ENCODE results near the genes ACBD4, FMNL1, MAP3K14 and ARHGAP27.

DNA sequence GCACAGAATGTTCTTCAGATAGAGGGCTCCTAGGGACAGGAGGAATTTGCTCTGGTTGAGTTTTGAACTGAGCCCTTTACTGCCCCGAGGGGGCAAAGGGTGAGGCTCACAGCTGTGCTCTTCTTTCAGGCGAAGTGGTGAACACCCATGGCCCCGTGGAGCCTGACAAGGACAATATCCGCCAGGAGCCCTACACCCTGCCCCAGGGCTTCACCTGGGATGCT lies 32.4 kb downstream of the NMT1 start:
- PRO-cap, result no peak

DNA sequence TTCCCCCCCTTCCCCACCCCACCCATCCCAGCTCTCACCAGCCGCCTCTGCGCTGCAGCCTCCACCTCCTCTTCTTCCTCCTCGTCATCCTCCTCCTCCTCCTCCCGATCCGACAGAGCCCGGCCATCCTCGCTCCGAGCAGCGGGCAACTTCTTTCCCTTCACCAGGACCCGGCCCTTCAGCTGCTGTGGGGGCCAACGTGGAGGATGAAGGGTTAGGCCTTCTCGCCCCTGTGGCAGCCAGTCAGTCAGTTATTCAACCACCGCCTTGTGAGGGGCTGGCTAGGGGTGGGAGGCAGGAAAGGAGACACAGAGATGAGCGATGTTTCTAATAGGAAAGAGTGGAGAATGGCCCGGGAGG lies 17.0 kb downstream of the PLCD3 start:
- PRO-cap, result no peak

GRCh38 chr17:45116525-45116957 lies 15.8 kb downstream of the PLCD3 start:
- PRO-cap, result no peak

GRCh38 chr17:45122635-45123102 lies 9.6 kb downstream of the PLCD3 start:
- PRO-cap, result no peak

DNA sequence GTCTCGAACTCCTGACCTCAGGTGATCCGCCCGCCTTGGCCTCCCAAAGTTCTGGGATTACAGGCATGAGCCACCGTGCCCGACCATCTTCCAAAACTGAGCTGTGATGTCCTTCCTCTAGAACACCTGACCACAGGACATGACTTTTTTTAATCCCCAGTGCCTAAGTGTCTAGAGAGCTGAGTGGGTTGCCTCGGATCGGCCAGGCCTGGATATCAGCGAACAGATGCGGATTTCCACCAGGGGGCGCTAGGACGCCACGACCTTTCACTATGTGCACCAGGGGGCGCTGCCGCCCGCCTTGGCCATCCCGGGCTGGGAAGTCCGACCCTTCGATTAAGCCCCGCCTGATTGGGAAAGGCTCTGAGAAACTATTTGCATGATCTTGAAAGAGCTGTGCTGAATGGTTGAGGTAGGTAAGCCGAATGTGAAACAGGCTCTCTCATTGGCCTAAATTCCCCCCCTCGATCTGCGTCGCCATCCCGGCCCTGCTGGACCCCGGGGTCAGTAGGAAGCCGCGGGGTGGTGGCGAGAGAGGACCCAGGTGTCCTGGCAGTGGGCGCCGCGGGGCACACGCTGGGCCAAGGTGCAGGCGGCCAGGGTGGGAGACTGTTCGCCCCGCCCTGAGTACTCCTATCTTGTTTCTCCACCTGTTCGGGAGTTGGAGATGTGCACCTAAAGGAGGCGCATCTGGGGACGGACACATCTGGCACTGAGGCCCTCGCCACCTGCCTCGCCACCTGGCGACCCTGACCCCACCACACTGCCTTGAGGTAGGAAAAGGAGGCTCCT lies at the start of gene ACBD4:
TSS of gene ACBD4 (plus strand) at position 507 of the 792 bp plus-strand sequence.
- PRO-cap, result unidirectional peak, plus-strand start at position 510 of the sequence; unidirectional peak, plus-strand start at position 678 of the sequence

- PRO-cap, result bidirectional peak, plus-strand start at chr17:45149810, minus-strand start at chr17:45149772; bidirectional peak, plus-strand start at chr17:45150203, minus-strand start at chr17:45150226
Measured at GRCh38 chr17:45149677-45150679, 1.7 kb downstream of the HEXIM1 start.

DNA sequence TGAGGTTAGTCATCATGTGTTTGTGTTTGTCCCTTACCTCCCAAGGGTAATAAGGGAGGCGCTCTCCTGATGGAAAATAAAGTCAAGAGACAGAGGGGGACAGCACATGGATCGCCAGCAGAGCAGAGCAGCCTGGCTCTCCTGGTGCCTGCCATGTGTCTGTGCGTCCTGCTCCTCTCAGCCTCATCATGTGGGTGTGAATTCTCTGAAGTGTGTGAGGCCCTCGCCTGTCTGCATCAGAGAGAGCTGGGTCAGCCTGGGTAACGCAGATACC lies 8.8 kb downstream of the HEXIM2 start:
- PRO-cap, result no peak

DNA sequence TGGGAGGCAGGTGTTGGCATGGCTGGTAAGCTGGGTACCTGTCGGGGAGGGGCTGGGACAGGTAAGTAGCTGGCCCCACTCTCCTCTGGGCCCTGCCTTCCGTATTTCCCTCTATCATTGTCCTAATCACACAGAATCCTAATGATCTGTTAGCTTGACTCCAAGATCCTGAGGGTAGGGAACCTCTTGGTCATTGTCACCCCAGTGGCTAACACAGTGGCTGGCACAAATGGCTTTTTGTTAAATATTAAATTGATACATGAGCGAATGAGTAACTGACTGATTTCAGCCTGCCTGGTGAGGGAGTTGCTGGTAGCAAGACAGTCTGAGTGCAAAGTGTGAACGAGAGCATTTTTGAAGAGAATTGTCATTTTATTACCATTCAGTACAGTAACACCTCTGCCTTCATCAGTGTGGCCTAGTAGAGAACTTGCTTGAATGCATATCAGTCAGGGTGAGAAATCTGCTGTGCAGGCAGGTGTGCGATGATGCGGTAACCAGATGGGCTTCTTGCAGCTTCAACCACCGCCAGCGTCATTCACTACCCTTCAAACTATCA lies 28.8 kb downstream of the HEXIM2 start:
- PRO-cap, result no peak

- PRO-cap, result bidirectional peak, plus-strand start at chr17:45221906, minus-strand start at chr17:45221770
Measured at GRCh38 chr17:45221096-45222006, at the start of gene FMNL1. TSS of gene FMNL1 (plus strand) at chr17:45221885.

DNA sequence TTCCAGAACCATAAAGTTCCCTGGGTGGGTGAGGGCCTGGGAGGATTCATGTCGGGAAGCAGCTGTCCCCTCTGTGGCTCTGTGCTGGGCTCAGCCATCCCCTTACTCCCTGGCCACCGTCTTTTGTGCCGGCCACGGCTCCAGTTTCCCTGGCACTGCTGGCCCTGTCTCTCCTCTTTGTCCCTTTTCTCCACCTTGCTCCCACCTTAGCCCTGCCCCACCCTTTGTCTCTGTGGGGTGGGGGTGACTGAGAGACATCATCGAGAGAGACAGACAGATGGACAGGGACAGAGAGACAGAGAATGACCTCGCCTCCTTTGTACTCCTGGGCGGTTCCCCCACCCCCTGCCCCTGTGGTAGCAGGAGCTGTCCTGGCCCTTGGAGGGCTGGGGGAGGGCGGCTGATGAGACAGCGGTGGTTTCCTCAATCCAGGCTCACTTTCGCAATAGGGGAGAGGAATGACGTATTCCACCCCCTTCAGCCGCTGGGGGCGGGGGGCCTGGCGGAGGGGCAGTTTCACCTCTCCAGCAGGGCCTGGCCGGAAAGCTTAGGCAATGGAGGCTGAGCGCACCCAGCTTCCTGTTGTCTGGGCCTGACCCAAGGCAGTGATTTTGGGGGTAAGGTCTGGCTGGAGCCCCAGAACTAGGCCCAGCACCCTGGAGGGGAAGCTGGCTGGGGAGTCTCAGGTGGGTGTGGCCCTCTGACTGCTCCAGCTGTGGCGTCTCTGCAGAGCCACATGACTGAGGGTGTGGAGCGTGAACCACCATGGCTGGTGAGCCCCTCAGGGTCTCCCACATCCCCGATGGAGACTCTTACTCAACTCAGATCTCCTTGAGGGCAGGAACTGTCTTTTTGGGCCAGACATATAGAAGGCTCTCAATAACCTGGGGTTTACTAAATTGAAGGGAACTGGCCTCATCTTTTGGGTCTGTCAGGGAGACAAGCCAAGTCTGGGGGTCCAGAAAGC lies 7.3 kb downstream of the FMNL1 start:
- PRO-cap, result bidirectional peak, plus-strand start at position 737 of the sequence, minus-strand start at position 588 of the sequence

GRCh38 chr17:45314720-45315455 lies 1.9 kb downstream of the MAP3K14 start:
- PRO-cap, result bidirectional peak, plus-strand start at chr17:45315125, minus-strand start at chr17:45314977

- PRO-cap, result bidirectional peak, plus-strand start at chr17:45316548, minus-strand start at chr17:45316493; bidirectional peak, plus-strand start at chr17:45316792, minus-strand start at chr17:45316617; bidirectional peak, plus-strand start at chr17:45317346, minus-strand start at chr17:45317017
Measured at GRCh38 chr17:45316117-45317146, at the start of gene MAP3K14. TSS of gene MAP3K14 (minus strand) at chr17:45317020.

DNA sequence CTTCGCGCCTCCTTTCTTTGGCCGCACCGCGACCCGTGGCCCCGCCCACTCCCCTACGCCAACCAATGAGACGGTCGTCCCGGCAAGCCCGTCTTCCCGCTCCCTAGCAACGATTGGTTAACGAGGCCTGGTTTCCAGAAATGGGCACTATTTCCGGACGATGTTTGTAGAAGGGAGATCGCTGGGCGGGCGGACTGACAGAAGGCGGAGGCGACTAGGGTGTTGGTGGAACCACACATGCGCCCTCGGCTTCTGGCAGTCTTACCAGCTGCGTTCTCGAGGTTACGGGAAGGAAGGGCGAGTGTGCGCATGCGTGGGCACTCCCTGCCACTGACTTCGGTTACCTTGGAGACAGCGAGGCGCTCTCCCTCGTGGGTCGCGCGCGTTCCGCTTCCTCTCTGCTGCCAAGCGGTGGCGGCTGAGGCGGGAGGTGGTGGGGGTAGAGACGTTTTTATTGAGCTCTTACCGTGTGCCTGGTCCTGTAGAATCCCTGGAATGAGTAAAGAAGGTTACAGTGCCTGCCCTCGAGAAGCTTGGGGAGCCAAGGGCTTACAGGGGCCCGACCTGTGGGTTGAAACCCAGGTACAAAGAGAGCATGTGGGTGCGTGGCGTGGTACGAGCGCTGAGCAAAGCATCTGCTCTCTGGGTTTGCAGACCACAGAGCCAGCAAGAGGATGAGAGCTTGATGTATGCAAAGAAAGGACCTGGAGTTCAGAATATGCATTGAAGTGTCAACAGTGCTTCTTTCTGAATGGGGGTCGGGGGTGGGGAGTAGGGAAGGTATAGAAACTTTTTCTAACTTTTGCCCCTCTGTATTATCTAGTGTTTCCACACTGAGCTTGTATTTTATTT lies 553 bp upstream of the MAP3K14 start:
- PRO-cap, result bidirectional peak, plus-strand start at position 200 of the sequence, minus-strand start outside the sequence; bidirectional peak, plus-strand start at position 392 of the sequence, minus-strand start at position 254 of the sequence

- PRO-cap, result bidirectional peak, plus-strand start at chr17:45321165, minus-strand start at chr17:45320986
Measured at GRCh38 chr17:45320830-45321364, 4.1 kb upstream of the MAP3K14 start.

DNA sequence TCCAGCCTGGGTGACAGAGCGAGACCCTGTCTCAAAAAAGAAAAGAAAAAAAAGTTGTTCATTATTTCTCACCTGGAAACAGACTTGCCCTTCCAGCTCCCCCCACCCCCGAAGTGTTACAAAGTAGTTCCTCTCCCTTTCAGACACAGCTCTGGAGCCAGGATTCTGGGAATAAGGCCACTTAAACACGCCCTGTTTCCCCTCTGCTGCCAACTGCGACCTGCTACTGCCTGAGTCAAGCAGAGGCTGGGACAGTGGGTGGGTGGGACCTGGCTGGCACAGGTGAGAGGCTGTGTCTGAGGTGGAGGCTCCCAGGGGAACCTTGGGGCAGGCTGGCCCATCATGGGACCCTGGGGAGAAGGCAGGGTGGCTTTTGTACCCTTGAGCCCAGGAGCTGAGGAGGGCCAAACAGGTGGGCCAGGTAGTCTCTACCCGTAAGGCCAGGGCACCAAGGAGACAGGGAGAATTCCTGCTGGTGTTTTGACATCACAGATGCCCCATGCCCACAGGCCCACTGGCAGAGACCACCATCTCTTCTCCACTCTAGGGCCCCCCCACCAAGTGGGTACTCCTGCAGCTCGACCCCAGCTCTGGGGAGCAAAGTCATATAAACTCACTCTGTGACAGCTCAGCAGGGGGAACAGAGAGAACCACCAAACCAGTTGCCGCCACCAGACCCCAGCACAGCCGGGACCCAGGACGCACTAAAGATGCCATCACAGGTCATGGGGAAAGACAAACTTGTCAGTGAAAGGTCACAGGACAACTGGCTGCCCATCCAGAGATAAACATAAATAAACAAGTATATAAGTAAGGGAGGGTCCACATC lies 14.0 kb downstream of the ARHGAP27 start:
- PRO-cap, result no peak

GRCh38 chr17:45432497-45433655 lies at the start of gene ARHGAP27:
TSS of gene ARHGAP27 (minus strand) at chr17:45432870.
- PRO-cap, result bidirectional peak, plus-strand start at chr17:45432952, minus-strand start at chr17:45432837

DNA sequence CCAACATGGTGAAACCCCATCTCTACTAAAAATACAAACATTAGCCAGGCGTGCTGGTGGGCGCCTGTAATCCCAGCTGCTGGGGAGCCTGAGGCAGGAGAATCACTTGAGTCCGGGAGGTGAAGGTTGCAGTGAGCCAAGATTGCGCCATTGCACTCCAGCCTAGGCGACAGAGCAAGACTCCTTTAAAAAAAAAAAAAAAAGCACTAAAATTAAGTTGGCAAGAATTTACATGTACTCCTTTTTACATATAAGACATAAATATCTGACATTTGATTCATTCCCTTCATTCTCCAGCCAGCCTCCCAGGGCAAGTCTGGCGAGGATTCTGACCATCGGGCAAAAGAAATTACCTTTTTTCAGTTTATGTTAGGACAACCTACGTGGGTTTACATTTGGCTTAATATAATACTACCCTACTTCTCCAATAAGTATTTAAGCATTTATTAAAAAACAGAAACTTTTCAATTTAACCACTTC lies 92.3 kb upstream of the PLEKHM1 start:
- PRO-cap, result no peak

GRCh38 chr17:45896905-45898123 lies 3.0 kb downstream of the MAPT start:
- PRO-cap, result no peak

- PRO-cap, result no peak
Measured at GRCh38 chr17:46027025-46027570, 28.0 kb downstream of the STH start.

- PRO-cap, result no peak
Measured at GRCh38 chr17:46064236-46065159, 65.4 kb downstream of the STH start.

All from mucosa of descending colon (tissue), 1 donor.